Hair follicle dermal papilla cell (primary cell): ENCODE measurements around the genes MAP1LC3B, JPH3 and KLHDC4.

DNA sequence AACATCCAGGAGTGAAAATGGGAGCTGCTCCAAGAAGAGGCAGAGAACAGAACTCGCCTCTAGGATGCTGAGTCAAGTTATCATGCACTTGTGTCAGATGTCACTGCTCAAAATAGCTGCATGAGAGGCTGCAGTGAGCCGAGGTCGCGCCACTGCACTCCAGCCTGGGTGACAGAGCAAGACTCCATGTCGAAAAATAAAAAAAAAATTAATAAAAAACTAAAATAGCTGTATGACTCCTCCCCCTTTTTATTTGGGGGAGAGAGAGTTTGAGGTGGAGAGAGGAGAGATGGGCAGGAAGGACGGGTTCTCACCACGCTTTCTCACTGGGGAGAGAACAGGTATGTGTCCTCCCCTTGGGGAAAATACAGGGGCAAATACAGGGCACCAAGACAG is 148.8 kb downstream of the FOXL1 start:
- CAGE, long polyA plus RNA = no peak

DNA sequence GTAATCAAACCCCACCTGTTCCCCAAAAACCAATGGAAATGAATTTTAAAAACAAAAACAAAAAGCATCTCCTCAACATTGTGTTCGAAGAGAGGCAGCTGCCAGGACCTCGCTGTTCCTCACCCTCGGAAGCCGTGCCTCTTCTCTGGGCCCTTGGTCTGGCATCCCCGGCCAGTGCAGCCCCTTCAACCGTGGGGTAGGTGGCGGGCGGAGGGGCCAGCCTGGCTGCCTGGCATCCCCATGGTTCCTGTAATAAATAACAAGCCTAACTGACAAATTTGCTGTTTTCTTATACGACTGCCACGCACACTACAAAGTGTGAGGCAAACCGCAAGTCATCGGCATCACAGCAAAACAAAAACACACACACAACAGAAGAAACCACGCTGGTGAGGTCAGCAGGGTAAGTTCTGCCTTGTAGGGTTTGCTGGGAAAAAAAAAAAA is 162.5 kb downstream of the FOXL1 start:
- CAGE, long polyA plus RNA = no peak

GRCh38 chr16:86761462-86762275 is 183.3 kb downstream of the FOXL1 start:
- CAGE, long polyA plus RNA = no peak

DNA sequence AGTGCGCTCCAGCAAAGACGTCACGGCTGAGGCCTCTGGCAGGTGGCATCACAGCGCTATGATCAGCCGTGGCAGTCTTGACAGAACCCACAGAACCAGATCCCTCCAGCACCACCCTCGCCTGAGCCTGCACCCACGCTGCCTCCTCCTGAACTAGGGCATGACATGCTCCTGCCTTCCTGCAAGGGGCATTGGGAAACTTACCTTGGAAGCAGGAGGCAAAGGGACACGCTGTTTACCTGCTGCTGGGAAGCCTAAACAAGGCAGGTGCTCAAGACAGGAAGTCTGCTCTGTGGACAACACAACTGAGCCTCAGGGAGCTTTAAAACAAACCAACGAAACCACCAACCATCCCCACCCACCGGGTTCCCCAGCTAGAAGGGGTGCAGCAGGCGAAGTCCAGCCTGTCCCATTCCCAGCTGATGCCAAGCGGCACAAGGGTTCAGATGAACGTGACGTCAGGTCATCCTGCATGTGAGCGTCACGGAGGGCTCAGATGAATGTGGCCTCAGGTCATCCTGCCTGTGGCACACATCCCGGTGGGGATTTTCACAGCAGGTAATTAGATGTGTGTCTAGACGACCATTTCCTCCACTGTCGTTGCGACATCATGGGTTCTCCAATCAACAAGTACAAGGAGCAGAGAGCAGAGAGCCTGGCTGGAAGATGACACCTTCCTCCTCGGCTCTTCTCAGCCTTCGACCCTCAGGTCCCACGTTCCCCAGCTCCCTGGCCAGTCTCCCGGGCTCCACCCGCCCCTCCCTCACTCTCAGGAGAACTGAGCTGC is 246.3 kb downstream of the FOXL1 start:
- CAGE, long polyA plus RNA = no peak

- CAGE, long polyA plus RNA = no peak
Observed at GRCh38 chr16:87064398-87065146, 252.6 kb downstream of the C16orf95 start.

- CAGE, long polyA plus RNA = no peak
Observed at GRCh38 chr16:87161971-87162346, 155.2 kb downstream of the C16orf95 start.

DNA sequence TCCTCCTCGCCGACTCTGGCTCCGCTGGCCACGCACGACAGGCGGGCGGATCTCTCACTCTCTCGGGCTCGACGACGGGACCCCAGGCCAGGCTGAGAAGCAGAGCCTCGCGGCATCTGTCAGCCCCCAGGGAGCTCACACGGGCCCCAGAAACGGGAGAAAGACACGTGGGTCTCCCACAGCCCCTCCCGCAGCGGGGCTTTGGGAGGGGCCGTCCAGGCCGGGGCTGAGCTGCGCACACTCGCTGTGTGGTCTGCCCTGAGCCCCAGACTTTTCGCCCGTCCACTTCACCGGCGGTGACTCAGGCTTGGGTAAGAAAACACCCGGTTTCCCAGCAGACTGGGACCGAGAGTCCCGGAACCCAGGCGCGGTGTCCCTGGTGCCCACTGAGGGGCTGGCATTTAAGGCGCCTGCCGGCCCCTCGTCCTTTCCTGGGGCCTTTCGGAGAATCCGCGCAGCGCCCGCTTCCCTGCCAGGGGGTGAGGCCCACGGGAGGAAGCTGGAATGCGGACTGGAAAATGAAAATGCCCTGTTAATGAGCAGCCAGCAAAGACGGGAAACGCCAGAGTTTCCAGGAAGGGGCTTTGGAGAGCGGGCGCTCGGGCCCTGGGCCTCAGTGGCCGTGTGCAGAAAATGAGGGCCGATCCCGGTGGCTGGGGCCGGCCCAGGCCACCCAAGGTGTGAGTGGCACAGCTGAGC is 100.4 kb downstream of the C16orf95 start:
- CAGE, long polyA plus RNA = no peak

- CAGE, long polyA plus RNA = no peak
Observed at GRCh38 chr16:87318127-87318637, 990 bp upstream of the C16orf95 start.

DNA sequence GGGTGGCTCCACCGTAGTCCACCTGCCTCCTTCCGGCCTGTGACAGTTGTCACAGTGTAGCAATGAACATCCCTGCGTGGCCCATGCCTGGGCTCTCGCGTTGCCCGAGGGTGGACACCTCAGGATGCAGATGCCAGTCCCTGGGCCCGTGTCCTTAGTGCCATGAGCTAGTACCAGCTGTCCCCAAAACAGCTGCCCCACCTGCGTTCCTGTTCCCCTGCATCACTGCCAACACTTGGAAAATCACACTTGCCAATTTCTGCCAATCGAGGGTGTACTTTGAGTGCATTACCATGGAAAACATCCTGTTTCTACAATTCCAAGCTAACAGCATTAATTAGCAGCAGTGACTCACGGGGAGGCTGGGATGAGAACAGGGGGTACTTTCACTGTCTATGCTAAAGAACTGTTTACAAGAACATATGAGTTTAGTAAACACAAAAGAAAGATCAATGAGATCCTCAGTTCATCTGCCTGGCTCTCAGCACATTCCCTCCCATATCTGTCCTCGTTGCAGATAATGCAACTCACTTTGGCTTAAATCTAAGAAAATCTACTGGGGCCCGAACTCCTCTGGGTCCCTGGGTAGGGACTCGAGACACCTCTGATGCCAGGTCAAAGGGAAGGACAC is 9.1 kb upstream of the C16orf95 start:
- CAGE, long polyA plus RNA = no peak

DNA sequence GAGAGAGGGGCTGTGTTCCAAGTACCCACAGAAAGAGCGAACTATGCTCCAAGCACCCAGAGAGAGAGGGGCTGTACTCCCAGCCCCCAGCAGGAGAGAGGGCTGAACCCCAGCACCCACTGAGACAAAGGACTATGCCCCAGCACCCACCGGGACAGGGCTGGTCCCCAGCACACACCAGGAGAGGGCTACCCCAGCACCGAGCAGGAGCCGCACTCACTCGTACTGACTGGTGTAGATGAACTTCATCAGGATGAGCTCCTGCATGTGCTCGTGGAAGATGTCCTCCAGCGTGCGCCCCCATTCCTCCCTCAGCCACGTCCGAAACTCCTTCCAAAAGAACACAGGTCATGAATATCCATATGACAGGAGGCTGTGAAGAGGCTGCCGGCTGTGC is 18.7 kb upstream of the C16orf95 start:
- CAGE, long polyA plus RNA = no peak

- CAGE, long polyA plus RNA = no peak
Observed at GRCh38 chr16:87344331-87345027, 27.3 kb upstream of the C16orf95 start.

DNA sequence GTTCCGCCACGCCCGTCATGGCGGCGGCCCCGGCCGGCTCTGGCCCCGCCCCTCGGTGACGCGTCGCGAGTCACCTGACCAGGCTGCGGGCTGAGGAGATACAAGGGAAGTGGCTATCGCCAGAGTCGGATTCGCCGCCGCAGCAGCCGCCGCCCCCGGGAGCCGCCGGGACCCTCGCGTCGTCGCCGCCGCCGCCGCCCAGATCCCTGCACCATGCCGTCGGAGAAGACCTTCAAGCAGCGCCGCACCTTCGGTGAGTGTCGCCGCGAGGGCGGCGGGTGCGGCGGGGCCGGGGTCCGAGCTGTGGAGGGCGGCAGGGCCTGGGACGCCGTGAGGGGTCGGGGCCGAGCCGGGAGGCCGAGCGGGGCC is at the start of gene MAP1LC3B:
Gene MAP1LC3B (plus strand): TSS at position 122 of the 369 bp plus-strand sequence.
- CAGE, long polyA plus RNA = no peak

GRCh38 chr16:87411460-87411838 is 19.3 kb downstream of the MAP1LC3B start:
- CAGE, long polyA plus RNA = no peak

DNA sequence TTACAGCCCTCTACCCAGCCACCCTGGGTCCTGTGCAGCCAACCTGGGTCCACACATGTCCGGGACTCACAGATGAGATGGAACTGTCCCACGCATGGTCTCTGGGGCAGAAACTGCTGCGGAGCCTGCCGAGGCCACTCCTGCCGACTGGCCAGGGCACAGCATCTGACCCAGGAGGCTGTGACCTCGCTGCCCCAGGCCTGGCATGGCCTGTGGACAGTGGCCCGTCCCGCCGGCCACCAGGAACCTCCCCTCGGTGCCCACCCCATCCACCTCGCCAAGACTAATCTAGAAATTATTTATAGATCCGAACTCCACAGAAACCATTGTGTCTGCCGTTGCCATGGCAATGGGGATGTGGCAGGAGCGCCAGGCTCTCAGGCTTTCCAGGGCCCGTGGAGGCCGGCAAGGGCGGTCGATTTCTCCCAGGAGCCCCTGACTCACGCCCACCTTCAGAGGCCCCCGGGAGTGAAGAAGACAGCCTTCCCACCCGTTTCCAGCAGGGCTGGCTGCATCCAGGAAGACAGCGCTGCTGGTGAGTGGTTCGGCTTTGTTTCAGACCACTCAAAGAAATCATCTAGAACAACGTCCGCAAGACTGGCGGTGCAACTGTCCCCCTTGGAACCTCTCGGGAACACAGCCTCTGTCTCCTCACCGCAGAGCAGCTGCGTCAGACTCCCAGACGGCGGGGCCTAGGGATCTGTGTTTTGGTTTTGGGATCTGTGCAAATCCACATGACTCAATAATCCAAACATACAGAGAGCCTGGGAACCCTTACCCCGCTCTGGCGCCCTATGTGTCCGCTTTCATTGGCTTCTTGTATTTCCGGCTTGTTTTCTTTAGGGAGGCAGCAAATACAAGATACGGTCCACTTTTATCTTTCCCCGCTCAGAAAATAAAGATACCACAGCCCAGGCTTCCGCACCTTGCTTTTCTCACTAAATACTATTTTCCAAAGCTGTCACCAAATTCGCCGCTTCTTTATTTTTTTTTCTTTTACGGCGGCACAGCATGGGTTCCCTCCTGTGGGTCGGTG is 48.5 kb upstream of the ZCCHC14 start:
- CAGE, long polyA plus RNA = no peak

GRCh38 chr16:87602354-87603162 is at the start of gene JPH3:
TSS of gene JPH3 (plus strand) at chr16:87602508.
- CAGE, long polyA plus RNA = no peak

GRCh38 chr16:87704763-87705334 is 60.9 kb downstream of the KLHDC4 start:
- CAGE, long polyA plus RNA = no peak

- CAGE, long polyA plus RNA = no peak
Observed at GRCh38 chr16:87725467-87726201, 40.2 kb downstream of the KLHDC4 start.

GRCh38 chr16:87765838-87766181 is at the start of gene KLHDC4:
TSS of gene KLHDC4 (minus strand) at chr16:87765986.
- CAGE, long polyA plus RNA = no peak

- CAGE, long polyA plus RNA = no peak
Observed at GRCh38 chr16:87790476-87791175, 24.8 kb upstream of the KLHDC4 start.

GRCh38 chr16:87840155-87840466 is 29.2 kb downstream of the SLC7A5 start:
- CAGE, long polyA plus RNA = no peak